NALM6 (cell line): ENCODE data around the genes CNTN6 and SUMF1.

DNA sequence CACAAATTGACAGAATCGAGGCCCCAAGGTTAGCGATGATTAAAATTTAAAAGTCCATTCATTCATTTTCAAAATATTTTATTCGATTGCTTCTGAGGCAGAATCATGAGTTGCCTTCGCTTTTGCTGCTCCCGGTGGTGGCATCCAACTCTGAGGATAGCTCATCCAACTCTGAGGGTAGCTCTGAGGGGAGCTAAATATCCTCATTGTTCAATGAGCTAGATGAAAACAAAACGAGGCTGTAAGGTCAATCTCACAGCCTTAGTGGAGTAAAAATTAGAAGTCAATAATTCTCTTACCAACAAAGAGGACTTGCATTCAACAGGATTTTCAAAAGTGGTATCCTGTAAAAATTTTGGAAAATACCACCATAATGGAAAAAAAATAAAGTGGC is 869 bp upstream of the CHL1 start:
- PRO-cap = no peak

DNA sequence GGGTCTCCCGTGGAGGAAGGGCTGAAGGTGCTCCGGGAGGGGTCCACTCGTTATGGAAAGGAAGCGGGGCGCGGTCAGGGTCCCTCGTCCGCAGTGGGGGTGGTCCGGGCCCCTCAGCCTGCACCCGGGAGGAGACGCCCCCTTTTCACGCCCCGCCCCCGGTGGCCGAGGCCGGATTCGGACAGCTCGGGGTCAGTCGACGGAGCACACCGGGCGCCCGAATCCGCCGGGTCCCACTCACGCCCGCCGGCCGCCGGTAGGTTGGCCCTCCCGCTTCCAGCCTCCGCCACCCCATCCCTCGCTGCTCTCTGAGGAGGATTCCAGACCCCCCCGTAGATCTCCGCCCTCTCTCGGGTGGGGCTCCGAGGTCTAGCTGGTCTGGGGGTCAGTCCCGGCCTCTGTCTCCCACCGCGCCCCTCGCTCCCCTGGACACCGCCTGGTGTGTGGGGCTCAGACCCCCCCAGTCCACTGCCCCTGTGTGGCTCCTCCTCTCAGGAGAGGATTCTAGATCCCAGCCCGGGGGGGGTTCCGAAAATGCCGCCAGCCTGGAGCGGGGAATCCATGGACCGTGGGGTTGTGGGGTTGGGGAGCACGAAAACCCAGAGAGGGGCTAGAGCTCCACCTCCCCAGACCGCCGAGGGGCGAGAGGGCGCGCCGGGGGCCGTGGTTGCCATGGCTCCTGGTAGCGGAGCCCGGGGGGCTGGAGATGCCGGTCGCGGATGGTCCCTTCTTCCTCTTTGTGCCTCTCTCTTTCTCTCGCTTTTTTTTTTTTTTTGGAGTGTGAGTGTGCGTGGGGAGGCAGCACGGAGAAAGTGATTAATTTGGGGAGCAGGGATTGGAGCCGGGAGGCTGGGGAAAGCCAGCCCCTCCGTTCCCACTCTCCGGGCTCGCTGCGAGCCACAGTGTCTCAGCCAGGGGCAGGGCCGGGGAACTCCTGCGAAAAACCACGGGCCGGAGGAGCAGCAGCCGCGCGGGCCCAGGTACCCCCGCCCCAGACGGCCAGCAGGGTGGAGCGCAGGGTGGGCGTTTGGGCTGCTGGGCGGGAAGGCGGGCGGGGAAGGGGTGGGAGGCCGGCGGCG is 889 bp downstream of the CHL1 start:
- PRO-cap = no peak

GRCh38 chr3:1092355-1093331 is at the start of gene CNTN6:
TSS of gene CNTN6 (plus strand) at chr3:1093024.
- PRO-cap = no peak

DNA sequence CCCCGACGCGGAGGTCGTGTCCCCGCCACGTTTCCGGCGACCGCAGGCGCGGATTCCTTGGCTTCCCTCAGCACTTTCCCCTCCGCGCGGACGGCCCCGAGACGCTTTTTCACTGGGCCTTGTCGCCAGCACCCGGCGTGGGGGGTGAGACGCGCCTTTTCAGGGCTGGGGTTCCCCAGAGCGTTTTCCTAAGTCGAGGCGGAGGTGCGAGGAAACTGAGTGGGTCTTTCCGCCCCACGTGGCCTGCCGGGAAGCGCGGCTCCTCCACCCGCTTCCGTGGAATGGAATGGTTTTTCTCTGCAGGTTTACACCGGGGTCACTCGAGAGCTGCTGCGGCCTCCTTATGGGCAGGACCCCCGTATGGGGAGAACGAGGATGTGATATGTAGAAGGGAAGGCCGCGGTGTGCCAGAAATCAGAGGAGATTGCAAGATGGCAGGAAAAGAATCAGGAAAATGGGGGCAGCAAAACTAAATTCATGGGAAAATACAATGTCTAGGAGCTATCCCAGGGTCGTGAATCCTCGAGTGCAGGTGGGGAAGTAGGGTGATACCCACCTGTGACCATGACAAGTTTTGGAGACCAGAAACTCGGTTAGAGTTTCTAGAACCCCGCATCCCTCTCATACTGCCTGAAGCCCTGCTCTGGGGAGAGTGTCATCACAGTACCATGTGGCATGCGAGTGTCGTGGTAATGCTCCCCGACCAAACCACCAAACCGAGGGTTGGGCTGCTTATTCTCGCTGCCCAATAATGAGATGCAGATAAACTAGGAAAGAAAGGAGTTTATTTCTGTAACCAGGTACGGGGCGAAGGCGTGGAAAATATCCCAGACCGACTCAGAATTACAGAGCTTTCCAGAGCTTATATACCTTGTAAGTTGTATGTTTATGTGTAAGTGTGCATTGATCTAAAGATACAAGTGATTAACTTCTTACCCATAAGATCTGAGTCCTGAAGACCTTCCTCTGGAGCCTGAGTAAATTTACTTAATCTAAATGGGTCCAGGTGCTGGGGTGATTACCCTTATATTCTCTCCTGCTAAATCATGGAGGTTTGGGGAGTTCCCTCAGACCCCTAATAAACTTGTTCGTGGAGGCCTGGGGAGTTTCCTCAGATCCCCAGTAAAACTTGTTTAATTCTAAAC is 778 bp downstream of the TRNT1 start:
- PRO-cap = bidirectional peak, plus-strand start at position 73 of the sequence, minus-strand start at position 54 of the sequence; unidirectional peak, minus-strand start at position 640 of the sequence

DNA sequence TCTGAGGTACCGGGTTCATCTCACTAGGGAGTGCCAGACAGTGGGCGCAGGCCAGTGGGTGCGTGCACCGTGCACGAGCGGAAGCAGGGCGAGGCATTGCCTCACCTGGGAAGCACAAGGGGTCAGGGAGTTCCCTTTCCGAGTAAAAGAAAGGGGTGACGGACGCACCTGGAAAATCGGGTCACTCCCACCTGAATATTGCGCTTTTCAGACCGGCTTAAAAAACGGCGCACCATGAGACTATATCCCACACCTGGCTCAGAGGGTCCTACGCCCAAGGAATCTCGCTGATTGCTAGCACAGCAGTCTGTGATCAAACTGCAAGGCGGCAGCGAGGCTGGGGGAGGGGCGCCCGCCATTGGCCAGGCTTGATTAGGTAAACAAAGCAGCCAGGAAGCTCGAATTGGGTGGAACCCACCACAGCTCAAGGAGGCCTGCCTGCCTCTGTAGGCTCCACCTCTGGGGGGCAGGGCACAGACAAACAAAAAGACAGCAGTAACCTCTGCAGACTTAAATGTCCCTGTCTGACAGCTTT is 49.8 kb upstream of the SETMAR start:
- PRO-cap = no peak

DNA sequence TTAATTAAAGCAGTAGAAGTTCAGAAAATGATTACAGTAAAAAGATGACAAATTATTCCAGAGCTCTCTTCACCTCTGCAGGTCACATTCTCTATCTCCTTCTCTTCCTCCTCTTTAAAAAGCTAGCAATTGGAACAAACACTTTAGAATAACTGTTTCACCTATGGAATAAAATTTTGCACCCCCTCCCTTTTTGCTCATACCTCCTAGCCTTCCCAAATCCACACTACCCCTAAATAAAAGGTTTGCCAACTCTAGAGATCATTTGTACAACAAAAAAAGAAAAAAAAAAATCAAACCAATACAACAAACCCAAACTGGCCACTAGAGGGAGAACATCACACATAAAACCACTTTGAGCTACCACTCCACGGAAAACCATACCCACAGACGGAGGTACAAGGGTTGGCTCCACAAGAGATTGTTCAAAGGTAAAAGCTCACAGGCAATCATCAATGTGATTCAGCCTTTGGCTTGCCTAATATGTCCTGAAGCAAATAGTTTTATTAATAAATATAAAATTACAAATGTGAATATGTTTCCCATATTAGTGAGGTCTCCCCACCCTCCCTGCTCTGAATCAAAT is 47.6 kb downstream of the SETMAR start:
- PRO-cap = no peak

- PRO-cap = unidirectional peak, plus-strand start at chr3:4466837; unidirectional peak, plus-strand start at chr3:4466874; bidirectional peak, plus-strand start at chr3:4467305, minus-strand start at chr3:4467264
Measured at GRCh38 chr3:4466672-4467638, at the start of gene SUMF1. TSS of gene SUMF1 (minus strand) at chr3:4467269.

GRCh38 chr3:4495375-4495583 is 2.1 kb downstream of the ITPR1 start:
- PRO-cap = no peak

DNA sequence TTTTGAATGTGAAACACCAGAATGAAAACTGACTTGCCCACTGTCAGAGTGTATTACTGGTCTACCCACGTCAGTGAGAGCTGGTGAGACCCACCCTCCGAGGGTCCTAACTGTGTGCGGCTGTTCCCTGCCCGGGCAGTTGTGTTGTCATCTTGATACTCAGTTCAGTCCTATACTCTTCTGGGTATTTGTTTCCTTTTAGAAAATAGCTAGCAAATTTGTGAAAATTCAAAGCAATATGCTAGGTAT is 91.7 kb downstream of the ITPR1 start:
- PRO-cap = no peak

DNA sequence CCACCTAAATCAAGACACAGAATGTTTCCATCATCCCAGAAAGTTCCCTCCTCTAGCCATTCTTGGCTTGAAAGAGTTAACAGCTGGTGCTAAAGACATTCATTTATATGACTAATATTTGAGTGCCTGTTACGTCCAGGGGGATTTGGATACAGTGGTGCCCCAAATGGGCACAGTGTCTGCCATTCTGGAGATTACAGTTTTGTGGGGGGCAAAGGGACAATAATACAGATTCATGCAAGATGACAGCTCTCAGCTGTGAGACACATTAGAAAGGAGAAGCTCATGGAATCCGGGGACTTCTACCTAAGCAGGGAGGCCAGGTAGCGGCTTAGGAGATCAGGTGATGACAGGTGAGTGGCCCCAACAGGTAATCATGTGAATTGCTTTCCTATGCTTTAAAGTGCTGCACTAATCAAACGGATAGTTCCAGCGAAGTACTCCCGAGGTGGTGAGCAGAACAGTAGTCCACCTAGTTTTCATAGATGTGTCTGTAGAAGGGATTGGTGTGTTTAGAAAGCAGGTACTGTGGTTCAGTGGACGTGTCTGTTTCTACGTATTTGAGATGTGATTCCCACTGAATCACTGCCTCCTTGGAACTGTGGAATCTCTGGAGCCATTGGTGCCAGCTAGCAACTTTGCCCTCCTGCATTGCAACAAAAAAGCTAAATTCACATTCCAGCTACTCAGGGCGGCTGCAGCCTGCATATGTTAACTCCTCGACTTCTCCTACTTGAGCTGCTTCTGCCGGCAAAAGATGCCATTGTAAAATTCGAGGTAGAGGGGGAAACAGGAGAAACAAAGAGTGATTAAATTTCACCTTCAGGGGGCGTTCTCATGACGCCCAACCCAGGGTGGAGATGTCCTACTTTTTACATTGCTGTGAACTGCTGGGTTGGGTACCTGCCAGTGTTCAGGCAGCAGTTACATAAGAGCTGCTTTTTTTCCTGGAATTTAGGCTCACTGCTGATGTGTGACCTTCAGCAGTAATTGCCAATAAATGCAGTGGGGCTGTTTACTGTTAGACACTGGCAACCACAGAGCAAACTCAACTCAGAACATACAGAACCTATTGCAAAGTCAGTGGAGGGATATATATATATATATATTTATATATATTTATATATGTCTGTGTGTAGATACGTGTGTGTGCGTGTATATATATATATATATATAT is 227.3 kb downstream of the ITPR1 start:
- PRO-cap = no peak

- PRO-cap = no peak
Measured at GRCh38 chr3:4740747-4741201, 238.5 kb upstream of the BHLHE40 start.

DNA sequence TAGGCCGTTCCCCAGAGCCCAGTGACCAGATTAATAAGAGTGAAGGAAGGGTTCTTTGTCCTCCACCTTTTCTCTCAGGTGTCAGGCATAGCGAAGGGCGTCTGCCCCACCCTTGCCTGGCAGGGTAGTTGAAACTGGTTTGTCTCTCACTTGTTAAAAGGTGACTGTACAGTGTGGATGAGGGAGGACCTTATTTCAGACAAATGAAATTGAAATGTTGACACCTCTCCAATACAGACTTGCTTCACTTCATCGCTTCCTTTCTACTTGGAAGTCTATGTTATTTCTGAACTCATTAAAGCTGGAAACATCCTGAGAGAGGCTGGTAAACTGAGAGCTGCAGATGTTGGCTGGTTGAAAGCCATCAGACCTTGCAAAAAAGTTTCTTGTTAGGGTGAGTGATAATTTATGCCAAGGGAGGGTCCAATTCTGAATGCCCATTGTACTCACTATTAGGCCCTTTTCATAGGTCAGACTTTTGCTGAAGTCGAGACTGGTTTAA is 223.5 kb upstream of the BHLHE40 start:
- PRO-cap = no peak

DNA sequence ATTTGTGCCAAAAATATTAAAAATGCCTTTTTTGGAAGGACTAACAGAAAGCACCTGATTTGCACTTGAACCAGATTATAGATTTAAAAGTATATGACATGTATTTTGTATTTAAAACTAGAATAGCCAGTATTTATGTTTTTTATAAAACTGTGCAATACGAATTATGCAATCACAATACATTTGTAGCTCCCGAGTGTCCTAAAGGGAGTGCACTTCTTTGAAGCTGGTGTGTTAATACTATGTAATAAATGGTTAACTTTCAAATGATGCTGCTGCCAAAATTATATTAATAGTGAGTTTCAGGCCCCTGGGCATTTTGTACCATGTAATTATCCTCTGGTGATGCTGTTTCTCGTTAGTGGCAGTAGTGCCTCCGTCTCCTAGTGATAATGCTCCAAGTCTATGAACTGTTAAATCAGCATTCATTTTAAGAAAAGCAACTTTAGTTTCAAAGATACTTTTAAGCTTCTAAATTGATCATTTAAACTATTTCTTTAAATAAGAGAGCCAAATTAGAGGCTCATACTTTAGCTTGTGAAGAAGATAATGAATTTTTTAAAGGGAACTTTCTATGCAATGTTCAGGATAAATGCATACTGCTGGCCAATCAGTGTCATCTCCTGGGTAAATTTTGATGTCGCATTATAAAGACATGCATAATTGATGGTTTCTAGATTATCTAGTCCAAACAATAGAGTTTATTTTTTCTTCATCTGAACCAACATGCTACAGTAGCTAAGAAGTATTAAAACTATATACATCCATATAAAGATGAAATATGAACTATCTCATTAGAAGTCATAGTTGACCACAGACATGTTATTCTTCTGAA is 132.6 kb upstream of the BHLHE40 start:
- PRO-cap = no peak

- PRO-cap = unidirectional peak, minus-strand start at chr3:4980410
Measured at GRCh38 chr3:4980058-4981158, 1.2 kb downstream of the BHLHE40 start.

DNA sequence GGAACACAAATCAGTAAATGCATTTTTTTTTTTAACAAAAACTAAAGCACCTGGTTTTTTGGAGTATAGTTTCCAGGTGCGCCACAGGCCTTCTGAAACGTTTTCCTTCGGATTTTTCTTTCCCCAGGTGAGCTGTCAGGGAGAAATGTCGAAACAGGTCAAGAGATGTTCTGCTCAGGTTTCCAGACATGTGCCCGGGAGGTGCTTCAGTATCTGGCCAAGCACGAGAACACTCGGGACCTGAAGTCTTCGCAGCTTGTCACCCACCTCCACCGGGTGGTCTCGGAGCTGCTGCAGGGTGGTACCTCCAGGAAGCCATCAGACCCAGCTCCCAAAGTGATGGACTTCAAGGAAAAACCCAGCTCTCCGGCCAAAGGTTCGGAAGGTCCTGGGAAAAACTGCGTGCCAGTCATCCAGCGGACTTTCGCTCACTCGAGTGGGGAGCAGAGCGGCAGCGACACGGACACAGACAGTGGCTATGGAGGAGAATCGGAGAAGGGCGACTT is 3.5 kb downstream of the BHLHE40 start:
- PRO-cap = no peak

DNA sequence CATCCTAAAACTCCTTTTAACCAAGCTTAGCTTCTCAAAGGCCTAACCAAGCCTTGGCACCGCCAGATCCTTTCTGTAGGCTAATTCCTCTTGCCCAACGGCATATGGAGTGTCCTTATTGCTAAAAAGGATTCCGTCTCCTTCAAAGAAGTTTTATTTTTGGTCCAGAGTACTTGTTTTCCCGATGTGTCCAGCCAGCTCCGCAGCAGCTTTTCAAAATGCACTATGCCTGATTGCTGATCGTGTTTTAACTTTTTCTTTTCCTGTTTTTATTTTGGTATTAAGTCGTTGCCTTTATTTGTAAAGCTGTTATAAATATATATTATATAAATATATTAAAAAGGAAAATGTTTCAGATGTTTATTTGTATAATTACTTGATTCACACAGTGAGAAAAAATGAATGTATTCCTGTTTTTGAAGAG is 5.4 kb downstream of the BHLHE40 start:
- PRO-cap = no peak

GRCh38 chr3:6769663-6770450 is 91.1 kb upstream of the GRM7 start:
- PRO-cap = no peak

DNA sequence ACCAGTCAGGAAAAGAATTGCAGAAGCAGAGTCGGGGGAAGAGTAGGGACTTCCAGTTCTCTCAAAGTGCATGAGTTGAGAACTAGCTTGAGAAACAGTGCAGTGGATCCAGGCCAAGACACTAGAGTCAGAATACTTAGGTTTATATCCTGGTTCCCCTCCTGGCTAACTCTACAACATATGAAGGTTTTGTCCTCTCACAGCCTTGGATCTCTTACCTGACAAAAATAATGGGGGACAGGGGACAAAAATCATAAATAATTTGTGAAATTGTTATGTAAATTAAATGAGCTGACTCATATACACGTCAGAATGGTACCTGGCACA is 150.0 kb downstream of the GRM7 start:
- PRO-cap = no peak

- PRO-cap = no peak
Measured at GRCh38 chr3:7205463-7205893, 344.6 kb downstream of the GRM7 start.

- PRO-cap = no peak
Measured at GRCh38 chr3:7308635-7308972, 447.7 kb downstream of the GRM7 start.